Prostate gland (tissue), 2 donors: ENCODE data around the genes EPB41L1 and RAB5IF.

DNA sequence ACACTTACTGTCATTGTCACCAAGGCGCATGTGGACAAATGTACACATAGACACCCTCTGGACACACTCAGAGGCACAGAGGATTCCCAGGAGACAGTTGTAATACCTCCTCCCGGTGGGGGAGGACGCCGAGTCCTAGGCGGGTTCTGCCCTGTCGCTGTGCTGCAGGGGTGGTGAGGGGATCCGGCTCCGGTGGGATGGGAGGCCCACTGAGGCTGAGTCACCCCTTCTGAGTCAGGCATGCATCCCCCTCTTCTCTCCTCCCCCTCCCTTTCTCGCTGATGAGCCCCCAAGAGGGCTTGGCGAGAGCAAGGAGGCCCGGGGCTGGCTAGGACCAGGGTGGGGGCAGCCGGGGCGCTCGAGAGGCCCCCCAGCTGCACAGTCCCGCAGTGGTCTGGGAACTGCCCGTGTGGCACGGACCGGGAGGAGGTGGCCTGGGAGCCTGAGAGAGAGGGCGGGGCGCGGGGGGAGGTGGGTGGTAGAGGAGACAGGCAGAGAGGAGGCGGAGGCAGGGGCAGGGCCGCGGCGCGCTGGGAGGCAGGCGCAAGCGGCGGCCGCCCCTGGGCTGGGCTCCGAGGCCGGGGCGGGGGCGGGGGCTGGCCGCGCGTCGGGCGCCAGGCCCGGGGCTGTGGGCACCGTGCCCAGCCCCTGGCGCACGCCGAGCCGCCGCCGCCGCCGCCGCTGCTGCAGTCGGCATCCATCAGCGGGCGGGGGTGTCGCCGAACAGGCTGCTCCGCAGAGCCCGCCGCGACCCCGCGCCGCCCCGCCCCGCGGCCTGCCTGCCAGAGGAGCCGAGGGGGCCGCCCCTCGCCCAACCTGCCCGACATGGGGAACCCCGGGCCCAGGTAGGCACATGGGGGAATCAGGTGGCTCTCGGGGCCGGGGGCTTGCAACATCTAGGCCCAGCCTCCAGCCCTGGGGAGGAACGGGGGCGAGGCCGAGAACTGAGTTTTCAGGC is at the start of gene EPB41L1:
EPB41L1 (plus strand) TSS at position 689 of the 958 bp plus-strand sequence.
- PRO-cap, result bidirectional peak, plus-strand start at position 689 of the sequence, minus-strand start at position 444 of the sequence
- RAMPAGE, long total RNA, 2 experiments, result no peak in any of the 2 experiments

DNA sequence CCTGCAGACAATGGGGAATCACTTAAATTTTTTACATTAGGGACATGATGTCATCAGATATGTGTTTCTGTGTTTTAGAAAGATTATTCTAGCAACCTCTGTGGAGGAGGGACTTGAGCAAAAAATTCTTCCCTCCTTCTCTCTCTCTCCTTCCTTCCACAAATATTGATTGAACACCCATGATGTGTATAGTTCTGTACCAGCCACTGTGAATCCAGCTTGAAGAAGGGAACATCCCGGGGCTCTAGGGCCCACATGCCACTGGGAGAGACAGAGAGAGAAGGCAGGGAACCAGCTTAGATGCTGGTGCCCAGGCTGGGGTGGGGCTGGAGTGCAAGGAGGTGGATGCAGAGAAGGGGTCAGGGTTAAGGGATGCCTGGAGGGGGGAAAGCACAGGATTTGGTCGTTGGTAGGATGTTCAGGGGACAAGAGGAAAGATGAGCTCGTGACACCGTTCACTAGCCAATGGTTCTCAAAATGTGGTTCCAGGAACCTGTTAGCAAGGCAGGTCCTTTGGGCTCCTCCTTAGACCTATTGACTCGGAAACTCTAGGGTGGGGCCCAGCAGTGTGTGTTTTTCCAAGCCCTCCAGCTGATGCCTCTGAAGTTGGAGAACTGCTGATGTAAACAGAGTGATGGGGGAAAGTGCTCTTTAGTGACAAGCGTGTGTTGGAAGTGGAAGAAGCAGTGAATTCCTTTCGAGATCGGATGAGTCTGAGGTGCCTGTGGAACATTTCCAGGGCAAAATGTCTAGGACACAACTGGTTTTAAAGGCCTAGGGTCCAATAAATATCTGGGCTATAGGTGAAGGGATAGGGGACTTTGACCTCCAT is 19.6 kb upstream of the AAR2 start:
- PRO-cap, result no peak
- RAMPAGE, long total RNA, 2 experiments, result no peak in any of the 2 experiments

DNA sequence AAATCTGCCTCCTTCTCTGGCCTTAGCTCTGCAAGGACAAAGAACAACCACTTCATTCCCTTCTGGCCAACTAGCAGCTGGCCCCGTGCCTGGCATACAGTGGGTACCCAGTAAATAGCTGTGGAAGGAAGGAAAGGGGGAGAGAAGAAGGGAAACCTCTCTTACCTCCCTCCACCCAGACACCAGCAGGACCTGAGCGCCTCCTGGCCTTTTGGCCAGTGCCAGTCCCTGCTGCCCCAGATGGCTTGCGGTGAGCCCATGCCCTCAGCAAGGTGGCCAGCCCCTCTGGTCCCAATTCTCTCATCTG is 61.8 kb downstream of the DLGAP4 start:
- PRO-cap, result no peak
- RAMPAGE, long total RNA, 2 experiments, result no peak in any of the 2 experiments

GRCh38 chr20:36466031-36466854 is 75.1 kb upstream of the MYL9 start:
- PRO-cap, result no peak
- RAMPAGE, long total RNA, 2 experiments, result no peak in any of the 2 experiments

GRCh38 chr20:36491784-36492319 is 49.5 kb upstream of the MYL9 start:
- PRO-cap, result no peak
- RAMPAGE, long total RNA, 2 experiments, result no peak in any of the 2 experiments

DNA sequence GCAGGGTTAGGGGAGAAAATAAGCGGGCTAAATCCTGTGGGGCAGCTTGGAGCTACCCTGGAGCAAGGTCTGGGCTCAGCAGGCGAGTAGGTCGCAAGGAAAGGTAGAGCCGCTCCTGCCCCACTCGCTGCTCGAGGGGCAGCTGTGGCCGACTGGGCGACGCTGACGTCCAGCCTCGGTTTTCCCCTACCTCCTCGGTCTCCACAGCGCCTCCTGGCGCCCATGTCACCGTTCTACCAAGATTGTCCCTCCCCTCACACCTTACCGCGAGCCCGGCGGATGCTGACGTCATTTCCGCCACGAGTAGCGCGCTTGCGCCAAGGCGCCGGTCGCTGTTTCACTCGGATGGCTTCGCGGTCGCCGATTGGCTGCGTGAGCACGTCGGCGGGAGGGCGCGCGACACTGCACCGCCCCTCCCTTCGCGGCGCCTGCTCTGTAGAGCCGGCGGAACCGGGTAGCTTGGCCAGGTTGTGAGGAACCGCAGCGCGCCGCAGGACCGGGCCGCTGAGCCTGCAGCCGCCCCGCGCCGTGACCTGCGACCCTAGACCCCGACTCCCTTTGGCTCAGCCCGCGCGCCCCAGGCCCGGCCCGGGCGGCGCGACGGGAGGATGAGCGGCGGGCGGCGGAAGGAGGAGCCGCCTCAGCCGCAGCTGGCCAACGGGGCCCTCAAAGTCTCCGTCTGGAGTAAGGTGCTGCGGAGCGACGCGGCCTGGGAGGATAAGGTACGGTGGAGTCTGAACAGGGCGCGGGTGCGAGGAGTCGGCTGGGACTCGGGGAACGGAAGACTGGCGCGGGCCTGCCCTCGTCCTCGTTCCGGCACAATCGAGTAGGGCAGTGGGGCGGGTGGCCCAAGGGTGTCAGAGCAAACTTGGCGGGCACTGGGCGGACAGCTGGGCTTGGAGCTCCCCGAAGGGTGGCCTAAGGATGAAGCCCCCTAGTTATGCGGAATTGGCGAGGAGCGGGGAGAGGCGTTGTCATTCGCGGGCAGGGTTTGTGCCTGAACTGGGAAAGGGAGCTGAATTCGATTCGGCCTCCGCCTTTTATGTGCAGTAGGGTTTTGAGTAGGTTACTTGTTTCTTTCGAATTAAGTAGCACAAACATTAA is at the start of gene RAB5IF:
RAB5IF (plus strand) TSS at position 436 of the 1,104 bp plus-strand sequence.
- PRO-cap, result bidirectional peak, plus-strand start at position 438 of the sequence, minus-strand start at position 196 of the sequence
- RAMPAGE, long total RNA, 2 experiments, result start-site peak on the plus strand in 1 of 2 experiments, centred at positions 290 to 647 of the sequence, 11 to 12 reads per replicate

- PRO-cap, result no peak
- RAMPAGE, long total RNA, 2 experiments, result no peak in any of the 2 experiments
Measured at GRCh38 chr20:36644677-36644942, 1.4 kb downstream of the SLA2 start.

DNA sequence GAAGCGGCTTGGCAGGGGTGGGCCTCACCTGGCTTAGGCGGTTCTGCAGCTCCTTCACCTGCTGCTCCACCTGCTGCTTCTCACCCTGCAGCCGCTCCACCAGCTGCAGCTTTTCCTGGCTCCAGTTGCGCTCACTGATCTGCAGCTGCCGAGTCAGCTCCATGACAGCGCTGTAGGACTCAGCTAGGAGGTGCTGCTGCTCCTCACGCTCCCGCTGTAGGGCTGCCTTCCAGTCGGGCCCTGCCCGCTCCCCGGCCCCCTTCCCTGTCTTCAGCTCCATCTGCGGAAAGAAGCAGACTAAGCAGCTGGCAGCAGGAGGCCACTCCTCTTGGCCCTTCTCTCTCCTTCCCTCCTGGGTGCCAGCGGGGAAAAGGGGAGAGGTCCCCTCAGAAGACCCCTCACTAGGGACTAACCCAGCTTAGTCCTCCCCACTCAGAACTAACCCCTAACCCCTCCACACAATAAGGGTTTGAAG is 29.3 kb upstream of the DSN1 start:
- PRO-cap, result no peak
- RAMPAGE, long total RNA, 2 experiments, result no peak in any of the 2 experiments

- PRO-cap, result bidirectional peak, plus-strand start at chr20:36831666, minus-strand start at chr20:36831642
- RAMPAGE, long total RNA, 2 experiments, result no peak in any of the 2 experiments
Measured at GRCh38 chr20:36831142-36832016, 32.0 kb downstream of the SOGA1 start.

DNA sequence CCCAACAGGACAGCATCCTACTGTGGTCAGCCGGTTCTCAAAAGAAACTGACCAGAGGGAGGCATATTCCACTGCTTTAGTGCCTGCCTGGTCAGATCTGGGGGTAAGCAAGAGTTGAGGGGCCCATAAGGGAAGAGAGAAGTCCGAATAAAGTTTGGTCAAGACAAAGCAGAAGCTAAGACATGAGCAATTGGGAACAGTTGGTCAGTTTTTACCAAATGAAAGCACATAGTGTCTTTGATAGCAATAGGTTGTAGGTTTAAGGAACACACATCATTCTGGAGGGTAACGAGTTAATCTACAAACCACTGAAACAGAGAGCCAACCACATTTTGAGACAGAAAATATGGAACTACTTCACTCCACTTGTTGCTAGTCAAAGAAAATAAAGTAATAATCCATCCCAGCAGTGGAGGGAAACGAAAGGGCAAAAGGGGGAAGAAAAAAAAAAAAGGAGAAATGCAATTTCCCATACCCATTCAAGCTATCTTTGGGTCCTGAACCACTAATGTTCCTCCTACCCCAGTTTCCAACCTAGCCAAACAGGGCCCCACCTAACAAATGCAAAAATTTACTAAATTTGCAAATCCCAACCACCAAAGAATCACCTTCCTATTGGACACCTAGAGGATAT is 1.5 kb downstream of the SAMHD1 start:
- PRO-cap, result unidirectional peak, minus-strand start at position 39 of the sequence
- RAMPAGE, long total RNA, 2 experiments, result no peak in any of the 2 experiments

DNA sequence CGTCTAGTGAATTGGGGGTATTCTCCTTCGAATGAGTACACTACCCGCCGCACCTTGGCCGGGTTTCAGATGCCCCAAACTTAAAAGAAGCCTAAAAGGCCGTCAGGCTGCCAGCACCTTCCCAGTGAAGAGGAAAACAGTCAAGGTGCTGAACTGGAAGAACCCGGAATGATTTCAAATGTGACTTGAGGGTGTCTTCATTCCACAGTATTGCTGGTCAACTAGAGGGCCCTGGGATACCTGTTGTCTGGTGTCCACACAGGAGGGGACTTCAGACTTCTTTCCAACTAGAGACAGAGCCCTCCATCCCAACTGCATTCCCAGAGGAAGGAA is 446 bp upstream of the SAMHD1 start:
- PRO-cap, result no peak
- RAMPAGE, long total RNA, 2 experiments, result no peak in any of the 2 experiments

GRCh38 chr20:36967489-36967868 is 16.0 kb upstream of the SAMHD1 start:
- PRO-cap, result no peak
- RAMPAGE, long total RNA, 2 experiments, result no peak in any of the 2 experiments

- PRO-cap, result no peak
- RAMPAGE, long total RNA, 2 experiments, result no peak in any of the 2 experiments
Measured at GRCh38 chr20:37007802-37008444, 56.4 kb upstream of the SAMHD1 start.

- PRO-cap, result bidirectional peak, plus-strand start at chr20:37179094, minus-strand start at chr20:37178938
- RAMPAGE, long total RNA, 2 experiments, result start-site peak on the plus strand in 2 of 2 experiments, at chr20:37179062-37179165 at its widest, 816 to 849 reads per replicate
Measured at GRCh38 chr20:37178755-37179188, 358 bp upstream of the RPN2 start.

- PRO-cap, result bidirectional peak, plus-strand start at chr20:37327971, minus-strand start at chr20:37327781
- RAMPAGE, long total RNA, 2 experiments, result no peak in any of the 2 experiments
Measured at GRCh38 chr20:37327503-37328174, 18.3 kb upstream of the SRC start.

DNA sequence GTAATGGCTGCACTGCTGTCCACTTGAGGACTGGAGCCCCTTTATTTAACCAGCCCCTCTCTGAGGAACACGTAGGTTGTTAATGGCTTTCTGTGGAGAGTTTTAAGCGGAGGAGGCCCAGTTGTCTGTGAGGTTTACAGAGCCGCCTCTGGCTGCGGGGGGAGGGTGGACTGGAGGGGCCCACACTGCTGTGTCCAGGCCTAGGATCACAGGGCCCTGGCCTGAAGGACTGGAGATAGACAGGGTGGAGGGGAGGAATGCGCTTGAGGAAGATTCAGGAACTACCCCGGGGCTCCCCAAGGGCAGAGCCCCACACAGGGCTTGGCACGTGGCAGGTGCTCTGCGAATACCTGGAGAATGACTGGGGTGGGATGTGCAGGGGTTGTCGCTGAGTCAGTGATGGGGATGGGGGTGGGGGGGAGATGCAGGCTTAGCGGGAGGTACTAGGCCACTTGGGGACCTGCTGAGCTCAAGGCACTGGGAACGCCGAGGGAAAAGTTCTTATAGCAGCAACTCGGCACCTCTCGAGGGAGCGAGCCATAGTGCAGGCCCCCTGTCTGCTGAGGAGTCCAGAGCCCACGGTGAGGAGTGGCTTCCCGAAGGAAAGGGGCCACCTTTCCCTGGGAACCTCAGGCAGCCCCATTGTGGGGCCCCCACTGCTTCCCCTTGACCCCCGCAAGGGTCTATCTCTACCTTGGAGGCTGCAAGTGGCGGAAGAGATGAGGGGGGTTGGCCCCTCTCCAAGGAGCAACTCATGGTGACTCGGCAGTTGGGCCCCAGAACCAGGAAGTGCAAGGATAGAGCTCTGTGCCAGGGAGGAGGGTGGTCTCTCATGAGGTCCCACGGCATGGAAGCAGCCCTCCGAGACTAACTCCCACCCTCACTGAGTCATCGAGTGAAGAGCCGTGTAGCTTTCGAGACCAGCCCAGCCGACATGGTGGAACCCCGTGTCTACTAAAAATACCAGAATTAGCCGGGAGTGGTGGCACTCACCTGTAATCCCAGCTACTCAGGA is 33.0 kb downstream of the SRC start:
- PRO-cap, result no peak
- RAMPAGE, long total RNA, 2 experiments, result no peak in any of the 2 experiments

DNA sequence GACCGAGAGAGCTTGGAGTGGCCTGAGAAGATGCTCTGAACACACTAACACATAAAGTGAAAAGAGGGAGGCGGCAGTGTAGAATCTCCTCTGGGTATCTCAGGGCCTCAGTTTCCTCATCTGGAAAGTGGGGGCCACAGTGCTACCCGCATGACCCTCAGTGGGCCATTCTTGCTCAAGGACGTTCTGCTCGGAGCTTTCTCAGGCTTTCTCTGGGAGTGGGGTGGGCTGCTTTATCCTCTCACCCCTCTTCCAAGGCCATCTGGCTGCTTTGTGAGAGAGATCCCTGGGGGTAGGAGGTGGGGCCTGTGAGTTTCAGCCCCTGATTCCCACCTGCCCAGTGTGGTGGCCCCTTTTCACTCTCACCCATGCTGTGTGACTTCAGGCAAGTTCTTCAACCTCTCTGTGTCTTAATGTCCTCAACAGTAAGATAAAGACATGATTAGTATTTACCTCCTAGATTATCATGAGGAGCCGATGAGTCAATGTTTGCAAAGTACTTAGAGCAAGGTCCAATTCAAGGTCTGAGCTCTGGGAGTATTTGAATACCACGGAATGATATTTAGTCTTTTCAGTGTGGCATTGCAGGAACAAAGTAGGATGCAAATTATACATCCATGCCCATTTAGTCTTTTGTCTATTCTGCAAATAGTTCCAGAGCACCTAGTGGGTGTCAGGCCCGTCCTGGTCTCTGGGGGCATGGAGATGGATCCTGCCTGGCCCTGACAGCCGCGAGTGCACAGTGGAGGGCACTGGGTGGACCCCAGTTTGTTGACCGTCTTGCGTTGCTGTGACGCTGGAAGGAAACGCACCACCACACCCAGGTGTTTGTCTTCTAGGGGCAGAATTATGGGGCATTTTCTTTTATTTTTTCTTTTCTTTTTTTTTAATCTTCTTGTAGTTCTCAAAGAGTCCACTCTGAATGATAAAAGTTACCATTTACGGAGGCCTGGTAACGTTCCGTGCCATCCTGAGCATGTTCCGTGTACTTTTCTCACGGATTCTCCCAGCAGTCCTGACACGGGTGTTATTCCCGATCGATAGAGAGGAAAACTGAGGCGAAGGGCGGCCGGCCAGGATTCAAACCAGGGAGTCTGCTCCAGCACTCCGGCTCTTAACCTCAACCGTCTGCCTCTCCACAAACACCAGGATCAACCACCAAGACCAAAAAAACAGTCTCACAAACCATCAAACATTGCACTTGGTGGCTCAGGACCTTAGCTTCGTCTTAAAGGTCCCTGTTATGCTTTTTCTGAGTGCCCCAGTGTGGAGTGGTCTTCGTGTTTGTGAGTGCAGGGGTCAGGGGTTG is 34.5 kb downstream of the SRC start:
- PRO-cap, result no peak
- RAMPAGE, long total RNA, 2 experiments, result no peak in any of the 2 experiments

DNA sequence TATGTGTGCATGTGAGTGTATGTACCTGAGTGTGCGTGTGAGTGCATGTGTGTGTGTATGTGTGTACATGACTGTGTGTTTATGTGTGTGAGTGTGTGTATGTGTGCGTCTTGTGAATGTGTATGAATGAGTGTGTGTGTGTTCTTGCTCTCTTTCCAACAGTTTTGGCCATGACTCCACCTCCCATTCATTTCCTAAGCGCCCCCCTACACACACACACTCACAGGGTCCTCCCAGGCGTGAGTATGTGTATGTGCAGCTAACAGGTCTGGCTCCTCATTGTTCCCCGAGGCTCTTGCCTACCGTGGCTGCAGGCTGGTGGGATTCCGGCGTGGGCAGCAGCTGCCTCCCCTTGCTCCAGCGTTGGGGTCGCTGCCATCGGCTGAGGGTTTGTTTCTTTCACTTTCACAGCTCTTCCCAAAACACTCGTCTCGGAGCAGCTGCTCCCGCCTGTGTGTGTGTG is 66.3 kb downstream of the SRC start:
- PRO-cap, result no peak
- RAMPAGE, long total RNA, 2 experiments, result no peak in any of the 2 experiments

- PRO-cap, result no peak
- RAMPAGE, long total RNA, 2 experiments, result no peak in any of the 2 experiments
Measured at GRCh38 chr20:37436854-37437324, 84.2 kb upstream of the NNAT start.

DNA sequence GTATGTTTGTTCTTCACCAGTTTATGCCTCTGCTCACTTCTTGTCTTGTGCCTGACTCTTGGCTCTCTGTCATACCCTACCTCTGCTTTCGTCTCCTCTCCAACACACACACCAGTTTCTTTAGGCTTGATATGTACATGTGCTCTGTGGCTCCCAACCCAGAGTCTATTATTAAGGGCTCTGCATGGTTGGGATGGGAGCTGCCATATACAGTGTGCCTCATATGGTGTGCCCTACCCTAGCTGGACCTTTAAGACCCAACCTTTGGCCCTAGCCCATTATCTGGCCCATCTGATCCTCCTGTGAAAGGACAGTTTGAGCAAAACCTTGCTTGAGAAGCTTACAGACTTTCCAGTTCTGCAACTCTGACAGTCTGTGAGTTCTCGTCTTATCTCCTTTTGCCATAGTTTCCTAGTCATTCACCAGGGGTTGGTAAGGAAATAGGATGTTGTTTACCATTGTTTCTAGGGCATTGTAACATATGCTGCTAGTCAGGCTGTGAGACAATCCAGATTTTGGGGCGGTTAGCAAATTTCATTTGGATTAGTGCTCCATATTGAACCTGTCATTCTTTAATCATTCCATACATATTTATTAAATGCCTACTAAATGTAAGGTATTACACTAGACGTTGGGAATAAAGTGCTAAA is 17.1 kb downstream of the CTNNBL1 start:
- PRO-cap, result no peak
- RAMPAGE, long total RNA, 2 experiments, result no peak in any of the 2 experiments